Airway epithelial cell (primary cell): ENCODE measurements around the gene B3GNT8.

- RAMPAGE, long total RNA = no peak
These were observed 21.1 kb downstream of the LTBP4 start for GRCh38 chr19:40622202-40622767.

GRCh38 chr19:40634436-40634908, 33.3 kb downstream of the LTBP4 start:
- RAMPAGE, long total RNA = no peak

- RAMPAGE, long total RNA = no peak
These were observed 27.0 kb downstream of the NUMBL start for GRCh38 chr19:40663228-40663987.

- RAMPAGE, long total RNA = no peak
These were observed 2.2 kb downstream of the COQ8B start for GRCh38 chr19:40714494-40714911.

GRCh38 chr19:40716387-40716755, 315 bp downstream of the COQ8B start:
- RAMPAGE, long total RNA = start-site peak on the minus strand at chr19:40716416-40716920, 38 and 13 reads in 2 replicates

DNA sequence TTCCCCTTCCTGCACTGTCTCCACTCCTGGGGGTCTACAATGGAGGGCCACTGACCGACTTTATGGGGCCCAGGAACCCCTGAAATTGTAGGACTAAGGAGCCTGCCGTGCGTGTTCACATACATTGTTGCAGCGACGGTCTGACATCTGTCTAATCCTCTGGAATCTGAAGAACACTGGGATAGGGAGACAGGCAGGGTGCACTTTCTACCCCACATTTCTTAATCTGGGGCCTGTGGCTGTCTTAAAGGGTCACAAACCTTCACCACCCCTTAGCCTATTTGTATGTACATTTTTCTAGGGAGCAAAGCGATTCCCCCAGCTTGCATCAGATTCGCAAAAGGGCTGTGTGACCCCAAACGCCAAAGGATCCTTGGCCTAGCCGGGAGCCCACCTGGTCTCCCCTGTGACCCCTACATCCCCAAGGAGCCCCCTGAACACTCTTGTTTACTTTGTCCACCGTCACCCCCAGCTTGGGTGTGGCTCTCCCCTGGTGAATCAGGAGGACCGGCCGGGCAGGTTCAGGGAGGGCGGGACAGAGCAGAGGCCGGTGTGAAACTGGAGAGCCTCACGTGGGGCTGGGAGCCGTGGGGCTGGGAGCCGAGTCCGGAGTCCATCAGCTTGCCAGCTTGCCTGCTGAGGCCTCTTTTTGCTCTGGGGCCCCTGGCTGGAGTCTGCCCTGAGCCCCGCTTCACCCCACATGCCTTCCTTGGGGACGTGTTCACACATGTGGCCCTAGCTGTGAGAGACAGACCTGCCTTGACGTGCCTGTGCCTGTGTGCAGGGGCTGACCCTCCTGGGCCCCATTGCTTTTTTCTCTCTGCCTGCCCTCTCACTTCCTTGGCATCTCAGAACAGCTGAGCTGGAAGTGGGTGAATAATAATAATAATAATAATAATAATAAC, 1.8 kb downstream of the ITPKC start:
- RAMPAGE, long total RNA = no peak

DNA sequence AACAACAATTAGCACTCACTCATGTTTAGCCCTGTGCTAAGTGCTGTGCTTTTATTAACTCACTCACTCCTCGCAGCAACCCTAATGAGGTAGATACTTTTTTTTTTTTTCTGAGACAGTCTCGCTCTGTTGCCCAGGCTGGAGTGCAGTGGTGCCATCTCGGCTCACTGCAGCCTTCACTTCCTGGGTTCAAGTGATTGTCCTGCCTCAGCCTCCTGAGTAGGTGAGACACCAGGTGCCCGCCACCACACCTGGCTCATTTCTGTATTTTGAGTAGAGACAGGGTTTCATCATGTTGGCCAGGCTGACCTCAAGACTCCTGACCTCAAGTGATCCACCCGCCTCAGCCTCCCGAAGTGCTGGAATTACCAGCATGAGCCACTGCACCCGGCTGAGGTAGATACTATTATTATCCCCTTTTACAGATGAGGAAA, 2.5 kb downstream of the ITPKC start:
- RAMPAGE, long total RNA = no peak

DNA sequence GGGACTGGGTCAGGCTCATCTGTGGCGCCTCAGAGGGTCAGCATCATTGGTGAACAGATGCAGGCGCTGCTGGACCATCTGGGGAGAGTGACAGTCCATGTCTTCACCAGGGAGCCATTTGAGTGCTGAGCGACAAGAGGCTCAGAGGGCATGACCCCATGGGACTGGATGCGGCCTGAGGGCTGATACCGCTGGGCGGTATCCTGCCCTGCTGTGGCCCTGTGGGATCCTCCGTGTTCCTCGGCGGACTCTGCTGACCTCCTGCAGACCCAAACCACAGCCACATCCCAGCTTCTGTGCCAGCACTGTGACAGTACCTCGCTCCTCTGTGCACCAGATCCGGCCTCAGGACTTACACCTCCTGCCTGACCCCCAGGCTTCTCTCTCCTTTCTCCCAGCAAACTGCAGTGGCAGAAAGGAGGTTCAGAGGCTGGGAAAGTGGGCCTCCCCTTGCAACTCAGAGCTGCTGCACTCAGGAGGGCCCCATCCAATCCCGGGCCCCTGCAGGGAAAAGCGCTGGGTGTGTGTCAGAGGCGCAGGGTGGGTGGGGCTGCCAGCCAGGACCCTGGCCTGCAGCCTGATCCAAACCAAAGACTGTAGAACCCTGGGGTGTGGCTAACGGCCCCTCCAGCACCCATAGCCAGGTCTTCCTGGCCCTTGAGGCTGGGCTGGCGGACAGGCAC, 10.2 kb downstream of the ACTMAP start:
- RAMPAGE, long total RNA = no peak

- RAMPAGE, long total RNA = no peak
These were observed 2.2 kb downstream of the RAB4B start for GRCh38 chr19:40779967-40781011.

DNA sequence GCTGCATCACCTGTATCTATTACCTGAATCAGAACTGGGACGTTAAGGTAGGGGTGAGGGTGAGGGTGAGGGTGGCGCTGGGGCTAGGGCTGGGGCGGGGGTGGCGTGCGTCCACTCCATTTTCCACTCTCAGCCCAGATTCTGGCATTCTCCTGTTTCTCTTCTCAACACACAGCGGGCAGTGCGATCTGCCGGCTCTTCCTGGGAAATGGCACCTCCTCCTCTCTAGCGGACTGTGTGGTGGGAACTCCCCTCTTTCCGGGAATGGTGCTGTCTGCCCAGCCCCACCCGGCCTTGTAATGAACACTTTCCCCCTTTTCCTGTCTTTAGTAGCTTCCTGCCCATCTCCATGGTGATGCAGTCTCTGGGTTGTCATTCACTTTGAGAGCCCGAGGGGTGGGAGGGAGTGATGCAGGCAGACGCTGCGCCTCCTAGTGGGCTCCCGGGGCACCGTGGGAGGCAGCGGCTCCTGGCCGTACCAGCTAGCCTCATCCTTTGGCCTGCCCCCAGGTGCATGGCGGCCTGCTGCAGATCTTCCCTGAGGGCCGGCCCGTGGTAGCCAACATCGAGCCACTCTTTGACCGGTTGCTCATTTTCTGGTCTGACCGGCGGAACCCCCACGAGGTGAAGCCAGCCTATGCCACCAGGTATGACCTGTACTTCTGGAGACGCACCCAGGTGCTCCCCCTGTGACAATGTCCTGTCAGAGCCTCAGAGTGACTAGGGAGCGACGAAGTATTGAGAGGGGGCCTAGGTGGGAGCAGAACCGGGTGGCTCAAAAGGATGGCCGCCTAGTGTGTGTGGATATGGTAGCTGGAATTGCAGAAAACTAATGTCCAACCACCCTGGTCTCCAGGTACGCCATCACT, 7.9 kb downstream of the EGLN2 start:
- RAMPAGE, long total RNA = no peak

- RAMPAGE, long total RNA = no peak
These were observed 11.8 kb downstream of the EGLN2 start for GRCh38 chr19:40810587-40811458.

DNA sequence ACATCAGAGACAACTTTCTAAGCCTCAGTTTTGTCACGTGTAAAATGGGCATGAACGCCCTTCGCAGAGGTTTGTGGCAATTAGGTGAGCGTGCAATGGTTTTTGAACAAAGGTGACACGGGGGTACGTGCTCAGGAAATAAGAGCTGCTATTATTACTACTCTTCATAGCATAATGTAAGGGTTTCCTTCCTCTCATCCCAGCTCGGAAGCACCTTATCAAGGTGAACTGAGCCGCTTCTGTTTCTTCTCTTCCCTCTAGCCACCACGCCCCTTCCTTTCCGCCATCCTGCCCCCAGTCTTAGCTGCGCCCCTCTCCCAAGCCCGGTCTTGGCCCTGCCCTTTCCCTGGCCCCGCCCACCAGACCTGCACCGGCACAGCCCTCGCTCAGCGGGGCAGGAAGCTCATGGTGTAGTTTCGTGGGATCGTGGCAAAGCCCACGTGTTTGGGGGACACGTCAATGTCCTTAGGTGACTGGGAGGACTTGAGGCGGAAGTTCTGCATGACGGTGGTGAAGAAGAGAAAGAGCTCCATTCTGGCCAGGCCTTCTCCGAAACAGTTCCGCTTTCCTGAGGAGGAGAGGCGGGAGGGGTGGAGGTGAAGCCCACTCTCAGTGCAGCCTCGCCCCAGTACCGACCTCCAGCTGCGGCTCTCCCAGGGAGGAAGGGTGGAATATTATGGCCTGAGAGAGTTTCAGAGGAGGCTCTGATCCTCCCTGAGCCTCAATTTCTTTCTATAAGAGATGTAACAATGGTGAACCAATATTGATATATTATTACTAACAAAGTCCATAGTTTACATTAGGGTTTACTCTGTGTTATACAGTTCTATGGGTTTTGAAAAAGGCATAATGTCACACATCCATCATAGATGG, 6.6 kb downstream of the CYP2A6 start:
- RAMPAGE, long total RNA = no peak

- RAMPAGE, long total RNA = no peak
These were observed 6.5 kb downstream of the AXL start for GRCh38 chr19:41225575-41225852.

- RAMPAGE, long total RNA = no peak
These were observed 7.6 kb downstream of the HNRNPUL1 start for GRCh38 chr19:41271732-41272252.

DNA sequence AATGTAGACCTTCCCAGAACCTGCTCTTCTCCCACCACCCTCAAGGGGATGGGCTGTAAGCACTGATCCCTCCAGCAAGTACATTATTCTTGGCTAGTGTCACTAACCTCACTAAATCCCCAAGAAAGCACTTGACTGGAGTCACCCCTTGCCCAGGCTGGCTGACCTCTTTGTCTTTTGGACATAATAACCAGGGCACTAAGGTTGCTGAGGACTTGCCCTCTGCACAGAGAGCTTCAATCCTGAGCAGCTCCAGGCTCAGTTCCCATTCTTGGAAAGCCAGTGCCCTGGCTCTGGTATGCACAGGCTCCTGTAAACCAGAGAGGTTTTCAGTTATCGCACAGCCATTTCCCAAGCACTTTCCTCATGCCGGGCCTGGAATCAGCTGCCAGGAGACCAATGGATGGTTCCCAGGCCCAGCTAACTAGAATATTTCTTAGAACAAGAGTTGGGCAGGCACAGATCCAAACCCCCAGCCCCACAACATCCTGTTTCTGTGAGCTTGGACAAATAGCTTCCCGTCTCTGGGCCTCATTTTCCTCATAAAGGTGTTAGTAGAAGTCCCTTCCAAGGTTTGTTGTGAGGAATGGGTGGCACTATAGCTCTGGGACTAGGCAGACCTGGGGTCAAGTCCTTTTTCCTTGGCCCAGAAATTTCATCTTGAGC, 5.4 kb upstream of the CCDC97 start:
- RAMPAGE, long total RNA = no peak

DNA sequence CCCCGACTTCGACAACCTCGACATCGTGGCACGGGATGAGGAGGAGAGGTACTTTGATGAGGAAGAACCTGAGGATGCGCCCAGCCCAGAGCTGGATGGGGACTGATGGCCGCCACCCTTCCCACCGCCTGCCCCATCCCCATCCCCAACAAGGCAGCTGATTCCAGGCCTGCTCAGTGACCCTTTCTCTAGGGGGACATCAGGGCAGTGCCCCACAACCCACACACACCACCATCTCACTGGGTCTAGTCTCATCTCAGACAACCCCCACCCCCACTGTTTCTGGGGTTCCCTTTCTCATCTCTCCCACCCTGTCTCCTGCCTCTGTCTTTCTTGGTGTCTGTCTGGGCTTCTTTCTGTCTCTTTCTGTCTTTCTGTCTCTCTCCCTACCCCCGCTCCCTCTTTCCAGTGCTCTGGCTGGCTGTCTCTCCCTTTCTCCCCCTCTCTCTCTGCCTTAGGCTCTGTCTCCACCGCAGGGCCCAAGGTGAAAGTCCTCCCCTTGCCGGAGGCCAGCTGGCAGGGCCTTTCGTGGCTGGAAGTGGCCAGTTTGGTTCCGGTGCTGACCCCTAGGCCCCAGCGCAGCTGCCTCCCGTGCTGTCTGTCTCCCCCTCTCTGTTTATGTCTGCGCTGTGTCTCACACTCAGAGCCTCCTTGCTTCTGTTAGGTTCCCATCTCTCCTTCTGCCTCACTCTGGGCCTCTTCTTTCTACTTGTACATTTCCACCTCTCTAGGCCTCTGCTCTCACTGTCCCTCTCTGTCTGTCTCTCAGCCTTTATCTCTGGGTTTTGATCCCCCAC, 12.8 kb downstream of the CCDC97 start:
- RAMPAGE, long total RNA = no peak

- RAMPAGE, long total RNA = no peak
These were observed 9.7 kb downstream of the BCKDHA start for GRCh38 chr19:41407086-41407988.

DNA sequence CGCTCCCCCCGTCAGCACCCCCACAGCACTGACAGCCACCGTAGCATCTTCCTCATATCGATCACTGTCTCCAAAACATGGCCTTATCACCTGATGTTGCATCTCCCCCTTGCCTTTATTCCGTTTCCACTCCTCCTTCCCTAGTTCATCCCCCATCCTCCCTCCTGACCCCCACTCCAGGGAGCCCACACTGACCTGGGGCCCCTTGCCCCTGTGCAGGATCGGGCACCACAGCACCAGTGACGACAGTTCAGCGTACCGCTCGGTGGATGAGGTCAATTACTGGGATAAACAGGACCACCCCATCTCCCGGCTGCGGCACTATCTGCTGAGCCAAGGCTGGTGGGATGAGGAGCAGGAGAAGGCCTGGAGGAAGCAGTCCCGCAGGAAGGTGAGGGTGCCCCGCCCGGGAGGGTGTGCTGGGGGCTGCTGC, 4.4 kb downstream of the B3GNT8 start:
- RAMPAGE, long total RNA = no peak

DNA sequence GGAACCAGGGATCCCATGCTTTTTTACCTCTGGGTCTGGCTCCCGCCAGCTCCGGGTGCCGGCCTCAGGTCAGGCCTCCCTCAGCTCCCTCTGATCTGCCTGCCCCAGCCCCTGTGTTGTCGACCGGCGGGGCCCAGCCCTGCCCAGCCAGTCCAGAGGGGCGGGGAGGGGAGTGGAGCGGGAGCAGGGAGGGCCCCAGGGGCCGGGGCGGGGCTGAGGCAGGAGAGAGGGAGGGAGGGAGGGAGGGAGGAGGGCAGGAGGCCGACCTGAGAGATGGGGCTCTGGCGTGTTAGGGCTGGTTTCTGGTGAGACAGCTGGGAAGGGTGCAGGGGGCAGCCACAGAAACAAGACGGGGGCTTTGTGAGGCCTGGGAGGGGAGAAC, at the start of gene B3GNT8:
B3GNT8 (minus strand) TSS at position 118 of the 382 bp plus-strand sequence.
- RAMPAGE, long total RNA = no peak

DNA sequence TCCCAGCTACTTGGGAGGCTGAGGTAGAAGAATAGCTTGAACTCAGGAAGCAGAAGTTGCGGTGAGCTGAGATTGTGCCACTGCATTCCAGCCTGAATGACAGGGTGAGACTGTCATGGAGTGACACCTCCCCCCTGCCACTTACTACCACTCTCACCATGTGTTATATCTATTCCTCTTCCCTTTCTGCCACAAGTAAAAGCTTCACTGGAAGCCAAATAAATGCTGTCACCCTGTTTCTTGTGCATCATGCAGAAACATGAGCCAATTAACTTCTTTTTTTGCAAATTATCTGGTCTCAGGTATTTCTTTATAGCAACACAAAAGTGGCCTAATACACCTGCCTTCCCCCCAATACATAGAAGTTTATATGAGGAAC, 10.7 kb upstream of the CEACAM4 start:
- RAMPAGE, long total RNA = no peak